ENCODE measurements around a stretch of chr11.

DNA sequence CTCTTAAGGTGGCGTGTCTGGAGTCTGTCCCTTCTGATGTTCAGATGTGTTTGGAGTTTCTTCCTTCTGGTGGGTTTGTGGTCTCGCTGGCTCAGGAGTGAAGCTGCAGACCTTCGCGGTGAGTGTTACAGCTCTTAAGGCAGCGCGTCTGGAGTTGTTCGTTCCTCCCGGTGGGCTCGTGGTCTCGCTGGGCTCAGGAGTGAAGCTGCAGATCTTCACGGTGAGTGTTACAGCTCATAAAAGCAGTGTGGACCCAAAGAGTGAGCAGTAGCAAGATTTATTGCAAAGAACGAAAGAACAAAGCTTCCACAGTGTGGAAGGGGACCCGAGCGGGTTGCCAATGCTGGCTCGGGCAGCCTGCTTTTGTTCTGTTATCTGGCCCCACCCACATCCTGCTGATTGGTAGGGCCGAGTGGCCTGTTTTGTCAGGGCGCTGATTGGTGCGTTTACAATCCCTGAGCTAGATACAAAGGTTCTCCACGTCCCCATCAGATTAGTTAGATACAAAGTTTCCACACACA, 161.6 kb downstream of the SBF2 start:
- PRO-cap, result no peak

GRCh38 chr11:10224452-10225121, 69.4 kb downstream of the SBF2 start:
- PRO-cap, result no peak

GRCh38 chr11:10272063-10272540, 21.9 kb downstream of the SBF2 start:
- PRO-cap, result no peak

GRCh38 chr11:10292106-10292601, 1.9 kb downstream of the SBF2 start:
- PRO-cap, result no peak

DNA sequence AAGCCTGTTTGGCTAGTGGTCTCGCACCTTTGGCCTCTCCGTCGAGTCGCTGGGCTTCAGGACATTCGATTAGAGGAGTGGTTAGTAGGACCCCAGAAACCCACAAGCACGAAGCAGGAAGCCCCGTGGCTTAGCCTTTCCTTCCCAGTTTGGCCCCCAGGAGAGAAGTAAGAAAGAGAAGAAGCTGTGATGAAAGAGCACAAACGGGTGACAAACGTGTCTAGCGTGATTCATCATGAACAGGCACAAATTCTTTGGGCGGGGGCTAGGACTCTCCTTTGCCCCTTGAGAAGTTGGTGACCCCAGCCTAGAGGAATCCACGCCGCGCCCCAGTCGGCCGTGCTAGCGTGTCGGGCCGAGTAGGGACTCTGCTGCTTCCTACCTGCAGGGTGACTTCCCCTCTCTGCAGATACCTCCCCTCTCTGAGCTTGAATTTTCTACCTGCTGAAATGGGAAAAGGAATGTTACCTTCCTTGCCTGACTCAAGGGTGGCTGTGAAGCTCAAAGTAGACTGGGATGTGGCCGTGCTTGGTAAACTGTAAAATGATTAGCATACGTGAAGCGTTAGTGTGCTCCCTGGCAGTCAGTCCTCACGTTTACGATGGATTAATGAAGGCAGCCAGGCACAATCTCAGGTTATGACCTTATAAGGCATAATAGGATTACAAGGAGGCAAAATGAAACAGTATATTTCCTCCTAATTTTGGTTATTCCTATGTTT, 1.0 kb upstream of the ADM start:
- PRO-cap, result unidirectional peak, minus-strand start at position 151 of the sequence; unidirectional peak, minus-strand start at position 370 of the sequence; unidirectional peak, minus-strand start at position 598 of the sequence

GRCh38 chr11:10351463-10352181, 46.7 kb downstream of the ADM start:
- PRO-cap, result bidirectional peak, plus-strand start at chr11:10352021, minus-strand start at chr11:10351815

DNA sequence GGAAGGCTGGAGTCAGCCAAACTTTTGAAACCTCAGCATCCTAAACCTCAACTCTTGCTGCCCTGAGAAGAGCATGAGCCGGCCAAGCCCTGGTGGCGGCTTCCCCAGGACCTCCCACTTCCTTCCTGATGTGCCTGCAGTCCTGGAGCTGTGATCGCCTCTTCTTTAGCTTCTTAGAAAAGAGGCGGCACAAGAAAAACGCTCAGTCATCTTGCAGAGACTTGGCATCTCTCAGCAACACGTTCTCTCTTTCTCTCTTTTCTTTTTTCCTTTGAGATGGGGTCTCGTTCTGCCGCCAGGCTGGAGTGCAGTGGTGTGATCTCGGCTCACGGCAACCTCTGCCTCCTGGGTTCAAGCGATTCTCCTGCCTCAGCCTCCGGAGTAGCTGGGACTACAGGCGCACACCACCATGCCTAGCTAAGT, 40.3 kb upstream of the AMPD3 start:
- PRO-cap, result no peak

DNA sequence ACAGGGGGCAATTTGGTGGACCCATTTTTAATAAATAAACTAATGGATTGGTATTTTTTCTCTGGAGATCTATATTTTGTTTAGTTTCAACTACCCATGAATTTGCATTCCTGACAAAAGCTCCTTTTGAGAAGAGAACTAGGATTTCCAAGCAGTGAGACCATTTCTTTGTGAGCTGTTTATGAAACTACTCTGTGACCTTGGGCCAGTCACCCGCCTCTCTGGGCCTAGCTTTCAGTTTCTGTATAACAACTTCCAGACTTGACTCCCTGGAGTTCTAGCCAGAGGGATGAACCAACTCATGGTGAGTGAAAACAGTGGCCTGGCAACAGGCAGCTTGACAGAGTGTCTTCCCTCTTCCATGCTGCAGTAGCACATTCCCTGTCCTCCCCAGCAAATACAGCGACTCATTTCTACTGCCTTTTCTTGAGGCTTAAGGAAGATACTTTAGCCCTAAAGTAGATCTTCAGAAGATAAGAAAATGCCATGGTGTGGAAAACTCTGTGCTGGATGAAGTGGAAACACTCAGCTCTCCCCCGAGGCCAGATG, 24.4 kb downstream of the IRAG1 start:
- PRO-cap, result no peak

DNA sequence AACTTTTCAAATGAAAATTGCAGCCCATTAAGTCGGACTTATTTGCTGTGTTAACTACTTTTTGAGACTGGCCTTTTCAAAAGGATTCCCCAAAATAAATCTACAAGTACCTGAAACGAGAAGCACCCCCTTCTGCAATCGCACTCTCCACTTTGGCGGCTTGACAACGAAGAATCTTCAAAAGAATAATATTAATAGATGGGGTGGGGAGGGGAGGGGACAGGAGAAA, 1.7 kb downstream of the EIF4G2 start:
- PRO-cap, result no peak

DNA sequence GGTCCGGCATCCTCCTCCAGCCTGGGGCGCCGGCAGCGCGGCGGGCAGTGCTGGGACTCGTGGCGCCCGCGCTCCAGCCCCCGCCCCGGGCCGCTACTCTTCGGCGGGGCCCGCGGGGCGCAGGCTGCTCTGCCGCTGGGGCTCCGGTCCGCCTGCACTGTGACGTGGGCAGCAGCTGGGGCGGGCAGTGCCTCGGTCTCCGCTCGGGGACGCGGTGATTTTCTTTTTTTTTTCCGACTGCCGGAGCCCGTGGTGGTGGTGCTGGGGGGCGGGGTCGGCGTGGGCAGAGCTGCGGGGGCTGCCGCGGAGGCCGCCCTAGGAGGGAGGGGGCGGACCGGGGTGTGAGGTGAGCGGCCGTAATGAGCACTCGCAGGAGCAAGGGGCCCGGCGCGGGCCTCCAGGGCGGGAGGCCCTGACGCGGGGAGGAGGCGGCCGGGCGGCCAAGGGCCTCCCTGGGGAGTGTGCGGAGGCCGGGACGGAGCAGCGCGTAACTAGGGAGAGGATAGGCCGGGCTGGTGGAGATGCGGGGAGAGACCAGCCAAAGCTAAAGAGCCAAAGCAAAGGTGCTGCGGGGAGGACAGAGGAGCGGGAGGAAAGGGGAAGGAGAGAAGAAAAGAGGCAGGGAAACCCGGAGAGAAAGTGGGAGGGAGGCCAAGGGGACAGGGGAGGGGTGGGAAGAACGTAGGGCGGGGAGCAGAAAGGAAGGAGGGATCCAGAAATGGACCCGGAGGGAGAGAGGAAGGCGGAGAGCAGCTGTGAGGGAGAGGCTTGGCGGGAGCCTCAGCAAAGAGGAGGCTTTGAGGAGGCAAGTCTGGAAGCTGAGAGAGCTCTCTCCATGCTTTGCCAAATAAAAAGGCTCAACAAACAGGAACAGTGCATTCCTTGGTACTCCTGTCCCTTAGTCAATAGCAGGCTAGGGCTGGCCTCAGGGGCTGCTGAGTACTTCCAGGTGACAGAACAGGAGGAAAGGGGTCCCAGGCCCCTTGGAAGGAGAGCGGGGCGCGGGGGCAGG, 73.5 kb upstream of the ZBED5 start:
- PRO-cap, result bidirectional peak, plus-strand start at position 378 of the sequence, minus-strand start at position 161 of the sequence

DNA sequence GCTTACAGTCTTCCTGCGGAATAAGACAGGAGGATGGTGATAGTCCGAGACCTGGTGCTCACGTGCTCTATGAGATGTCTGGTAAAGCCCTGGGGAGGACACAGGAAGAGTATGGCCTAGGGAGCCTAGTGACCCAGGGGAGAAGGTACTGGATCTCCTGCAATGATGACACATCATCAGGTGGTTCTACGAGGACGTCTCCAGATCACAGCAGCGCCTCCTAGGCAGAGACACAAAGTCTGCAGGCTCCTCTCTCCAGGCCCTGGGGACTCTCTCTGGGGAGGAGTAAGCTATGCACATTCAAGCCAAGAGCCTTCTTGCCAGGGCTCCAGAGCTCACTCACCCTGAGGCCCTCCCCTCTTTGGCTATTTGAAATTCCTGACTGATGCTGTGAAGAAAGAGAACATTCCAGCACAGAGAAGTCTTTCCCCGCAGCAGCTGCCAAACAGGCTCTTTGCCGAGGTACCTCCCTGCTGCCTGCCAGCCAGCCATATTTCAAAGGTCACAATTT, 205.0 kb downstream of the CSNK2A3 start:
- PRO-cap, result no peak

DNA sequence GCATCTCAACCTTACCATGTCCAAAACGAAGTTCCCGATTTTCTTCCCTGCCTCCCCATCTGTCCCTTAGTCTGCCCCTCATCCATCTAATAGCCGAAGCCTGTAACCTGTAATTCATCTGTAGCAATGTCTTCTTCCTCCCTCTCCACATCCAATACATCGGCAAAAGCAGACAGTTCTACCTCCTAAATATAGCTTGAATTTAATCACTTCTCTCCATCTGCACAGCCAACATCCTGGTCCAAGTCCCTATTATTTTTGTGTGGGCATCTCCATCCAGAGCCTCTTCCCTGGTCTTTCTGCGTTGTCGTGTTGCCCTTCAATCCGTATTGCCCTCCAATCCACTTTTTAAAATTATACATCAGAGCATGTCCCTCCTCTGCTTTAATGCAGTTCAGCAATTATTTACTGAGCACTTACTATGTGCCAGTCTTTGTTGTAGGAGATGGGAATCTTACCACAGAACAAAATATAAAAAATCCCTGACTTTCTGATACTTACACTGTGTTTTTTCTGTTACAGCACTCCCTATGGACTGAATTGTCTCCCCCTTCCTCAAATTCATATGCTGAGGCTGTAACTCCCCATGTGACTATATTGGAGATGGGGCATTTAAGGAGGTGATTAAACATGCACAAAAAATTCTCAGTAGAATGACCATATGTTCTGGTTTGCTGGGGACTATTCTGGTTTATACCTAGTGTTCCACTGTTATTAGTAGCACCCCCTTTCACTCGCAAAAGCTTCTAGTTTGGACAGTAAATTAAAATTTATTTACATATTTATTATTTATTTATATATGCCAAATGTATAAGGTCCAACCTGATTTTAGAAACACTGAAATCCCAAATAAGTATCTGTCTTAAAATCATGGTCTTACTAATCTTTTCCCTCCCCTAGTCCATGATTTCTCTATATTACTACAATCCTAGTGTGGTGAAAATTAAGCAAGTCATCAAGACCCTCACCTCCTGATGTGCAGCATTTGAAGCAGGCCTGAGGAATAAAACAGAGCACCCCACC, 2.0 kb upstream of the CSNK2A3 start:
- PRO-cap, result no peak

- PRO-cap, result no peak
These were observed 43.3 kb upstream of the CSNK2A3 start for GRCh38 chr11:11396158-11396997.

DNA sequence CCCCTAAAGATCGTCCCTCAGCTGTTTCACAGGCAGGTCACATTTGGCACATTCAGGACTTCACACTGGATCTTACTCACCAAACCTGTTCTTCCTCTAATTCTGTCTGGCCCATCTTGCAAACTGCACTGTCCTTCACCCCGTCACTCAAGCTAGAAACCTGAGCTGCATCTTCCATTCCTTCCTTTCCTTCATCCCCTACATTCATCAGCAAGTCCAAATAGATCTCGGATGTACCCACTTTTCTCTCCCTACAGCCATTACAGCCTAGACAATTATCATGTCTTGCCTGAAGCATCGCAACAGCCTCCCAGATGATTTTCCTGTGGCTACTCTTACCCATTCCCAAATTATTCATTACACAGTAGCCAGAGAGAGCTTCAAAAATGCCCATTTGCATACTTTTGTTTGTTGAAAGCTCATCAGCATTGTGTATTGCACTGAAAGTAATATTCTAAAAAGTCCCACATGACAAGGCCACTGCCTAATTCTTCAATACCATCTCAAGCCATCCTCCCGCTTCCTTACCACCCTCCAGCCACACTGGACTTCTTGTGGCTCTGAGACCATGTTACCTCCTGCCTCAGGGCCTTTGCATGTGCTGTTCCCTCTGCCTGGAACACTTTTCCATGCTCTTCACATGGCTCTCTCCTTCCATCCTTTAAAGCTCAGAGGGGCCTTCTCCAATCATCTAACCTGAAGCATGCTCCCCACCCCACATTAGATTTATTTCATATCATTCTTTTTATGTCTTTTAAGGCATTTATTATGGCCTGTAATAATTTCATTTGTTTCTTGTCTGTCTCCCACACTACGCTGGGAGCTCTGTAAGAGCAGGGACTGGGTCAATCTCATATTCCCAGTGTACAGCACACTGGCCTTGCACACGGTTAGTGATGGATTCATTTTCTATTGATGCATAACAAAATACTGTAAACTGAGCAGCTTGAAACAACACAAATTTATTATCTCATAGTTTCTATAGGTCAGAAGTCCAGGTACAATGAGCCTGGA, 61.1 kb upstream of the CSNK2A3 start:
- PRO-cap, result no peak

DNA sequence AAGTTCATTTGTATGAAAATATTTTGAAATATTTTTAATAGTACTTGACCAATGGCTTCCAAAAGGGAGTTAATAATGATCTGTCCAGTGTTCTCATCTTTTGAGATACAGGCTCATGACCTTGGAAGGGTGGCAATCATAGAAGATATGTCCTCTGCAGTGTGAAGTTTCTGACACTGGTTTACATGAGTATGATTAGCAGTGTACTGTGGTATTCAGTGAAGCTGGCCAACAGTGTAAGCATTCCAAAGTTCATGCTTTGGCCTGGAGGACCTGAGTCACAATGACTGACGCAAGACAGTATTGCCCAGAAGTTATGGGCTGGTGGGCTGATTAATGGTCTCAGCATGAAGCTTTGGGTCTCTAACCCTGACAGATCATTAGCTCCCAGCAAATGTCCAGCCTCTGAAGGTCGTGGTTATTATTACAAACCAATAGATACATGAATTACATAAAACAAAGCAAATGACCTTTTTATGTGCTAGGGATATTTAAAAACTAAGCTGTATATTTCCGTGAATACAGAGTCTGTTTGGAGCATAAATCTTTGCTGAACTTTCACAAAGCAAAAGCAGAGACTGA, 28.5 kb upstream of the USP47 start:
- PRO-cap, result no peak

DNA sequence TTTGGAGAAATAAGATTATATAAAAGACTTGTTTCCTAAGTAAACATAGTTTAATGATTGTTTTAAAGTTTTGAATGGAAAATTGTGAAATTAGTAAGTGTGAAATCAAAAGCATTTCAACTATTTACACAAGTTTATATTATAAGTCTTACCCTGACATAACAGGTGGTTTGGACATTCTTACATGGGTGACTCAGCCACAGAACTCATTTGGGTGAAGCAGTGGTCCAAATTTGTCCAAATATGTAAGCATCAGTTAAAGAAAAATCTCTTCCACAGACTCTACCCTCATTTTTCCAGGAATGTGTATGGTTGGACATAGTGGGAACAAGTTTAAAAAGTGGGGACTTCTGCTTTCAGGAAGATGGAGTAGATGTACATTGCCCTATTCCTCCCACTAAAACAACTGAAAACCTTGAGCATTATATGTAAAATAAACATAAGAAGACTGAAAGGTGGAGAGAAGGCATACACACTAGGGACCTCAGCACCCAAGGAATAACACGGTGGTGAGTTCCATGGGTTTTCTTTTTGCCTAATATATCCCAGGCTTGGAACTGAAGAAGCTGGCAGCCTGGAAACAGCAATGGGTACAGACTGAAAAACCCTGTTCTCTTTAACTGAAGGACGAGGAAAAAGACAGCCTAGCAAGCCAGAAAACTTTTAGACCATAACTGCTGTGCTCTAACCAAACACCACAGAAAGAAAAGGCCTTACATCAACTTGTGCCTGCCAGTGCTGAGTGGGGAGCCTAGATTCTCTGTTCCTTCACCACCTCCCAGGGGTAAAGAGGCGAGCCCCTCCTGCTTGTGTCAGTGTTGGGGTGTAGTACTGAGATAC, 68.2 kb downstream of the USP47 start:
- PRO-cap, result no peak

- PRO-cap, result no peak
These were observed 42.7 kb downstream of the DKK3 start for GRCh38 chr11:11965661-11966186.

- PRO-cap, result no peak
These were observed 40.9 kb downstream of the DKK3 start for GRCh38 chr11:11967474-11968037.

DNA sequence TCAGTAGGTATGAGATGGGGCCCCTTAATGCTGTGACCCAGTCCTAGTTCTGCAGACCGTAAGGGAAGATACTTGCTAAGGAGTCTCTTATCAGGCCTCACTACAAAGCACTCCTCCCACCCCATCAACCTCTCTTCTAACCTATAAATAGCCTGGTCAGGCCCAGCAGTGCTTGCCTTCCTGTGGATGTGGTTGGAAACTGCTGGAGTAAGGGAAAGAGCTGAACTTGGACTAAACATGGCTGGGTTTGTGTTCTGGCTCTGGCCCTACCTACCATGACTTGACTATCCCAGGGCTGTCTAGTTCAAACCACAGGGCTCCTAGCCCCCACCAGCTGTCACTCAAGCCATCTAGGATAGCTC, 9.5 kb upstream of the DKK3 start:
- PRO-cap, result no peak

DNA sequence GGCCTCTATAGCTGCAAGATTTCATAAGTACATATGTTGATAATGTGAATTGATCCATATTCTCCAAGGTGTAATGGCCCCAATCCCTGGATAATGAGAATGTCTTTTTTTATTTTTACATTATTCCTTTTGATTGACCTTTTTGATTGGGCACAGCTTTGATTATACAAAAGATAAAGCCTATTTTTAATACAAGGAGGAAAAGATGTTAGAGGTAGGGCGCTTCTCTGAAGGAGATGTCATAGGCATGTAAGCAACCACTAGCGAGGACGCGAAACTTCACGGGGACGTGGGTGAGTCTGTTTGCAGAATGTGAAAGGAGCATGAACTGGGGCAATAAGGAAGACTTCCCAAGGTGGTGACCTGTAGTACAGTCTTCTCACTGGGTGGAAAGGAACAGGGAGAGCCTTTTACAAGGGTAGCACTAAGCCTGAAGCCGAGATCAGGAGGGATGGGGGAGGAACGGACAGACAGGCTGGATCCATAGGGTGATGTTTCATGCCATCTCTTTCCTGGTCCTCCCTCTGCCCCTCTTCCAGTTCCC, 10.0 kb upstream of the MICAL2 start:
- PRO-cap, result no peak

Measured in right common carotid artery plus branches (tissue), 1 donor.